ENCODE measurements around a stretch of chr6.

DNA sequence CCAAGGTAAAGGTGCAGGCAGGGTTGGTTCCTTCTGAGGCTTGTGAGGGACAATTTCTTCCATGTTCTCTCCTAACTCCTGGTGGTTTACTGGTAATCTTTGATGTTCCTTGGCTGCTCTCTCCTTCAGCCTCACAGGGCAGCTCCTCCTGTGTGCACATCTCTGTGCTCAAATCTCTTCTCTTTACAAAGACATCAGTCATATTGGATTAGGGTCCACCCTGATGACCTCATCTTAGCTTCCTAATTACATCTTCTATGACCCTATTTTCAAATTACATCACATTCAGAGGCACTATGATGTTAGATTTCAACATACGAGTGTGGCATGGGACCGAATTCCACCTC, 216.5 kb downstream of the MYLK4 start:
- RRBS, result no CpG with 5 or more reads among the region's 2 CpGs

DNA sequence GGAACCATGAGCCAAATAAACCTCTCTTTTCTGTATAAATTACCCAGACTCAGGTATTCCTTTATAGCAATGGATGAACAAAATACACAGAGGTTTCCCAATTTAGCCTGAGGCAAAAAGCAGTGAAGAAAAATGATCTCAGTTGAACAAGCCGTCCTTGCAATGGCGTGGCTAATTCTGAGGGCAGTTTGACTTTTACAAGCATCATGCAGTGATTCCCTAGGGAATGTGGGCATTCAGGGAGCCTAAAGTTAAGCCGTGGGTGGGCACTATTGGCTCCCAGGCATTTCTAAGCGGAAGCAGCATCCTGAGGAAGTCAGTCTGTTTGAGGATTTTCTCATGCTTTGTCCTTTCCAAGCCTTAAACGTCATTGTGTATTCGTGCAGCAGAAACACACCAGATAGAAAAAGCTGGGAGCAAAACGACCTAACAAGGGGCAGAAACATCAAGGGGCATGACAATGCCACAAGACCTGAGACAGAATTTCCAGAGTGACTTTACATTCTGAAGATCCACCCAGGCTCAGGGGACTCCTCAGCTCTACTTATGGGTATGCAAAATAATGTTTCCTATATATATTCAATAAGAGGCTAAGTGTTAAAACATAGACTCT, 133.8 kb downstream of the MYLK4 start:
- RRBS, result no CpG with 5 or more reads among the region's 7 CpGs

- RRBS, result no CpG with 5 or more reads among the region's 7 CpGs
These were observed 4.2 kb upstream of the WRNIP1 start for GRCh38 chr6:2760872-2761450.

- RRBS, result no CpG with 5 or more reads among the region's 7 CpGs
These were observed 1.8 kb downstream of the WRNIP1 start for GRCh38 chr6:2766887-2767507.

- RRBS, result no CpG with 5 or more reads among the region's 9 CpGs
These were observed 12.6 kb upstream of the SERPINB1 start for GRCh38 chr6:2854241-2854771.

- RRBS, result no CpG with 5 or more reads among the region's 3 CpGs
These were observed 25.2 kb downstream of the SERPINB9 start for GRCh38 chr6:2877779-2878488.

GRCh38 chr6:2890141-2890541, 13.0 kb downstream of the SERPINB9 start:
- RRBS, result no CpG with 5 or more reads among the region's 10 CpGs

GRCh38 chr6:2911156-2911627, 8.1 kb upstream of the SERPINB9 start:
- RRBS, result no CpG with 5 or more reads among the region's 5 CpGs

GRCh38 chr6:2931845-2932577, 28.9 kb upstream of the SERPINB9 start:
- RRBS, result no CpG with 5 or more reads among the region's 10 CpGs

DNA sequence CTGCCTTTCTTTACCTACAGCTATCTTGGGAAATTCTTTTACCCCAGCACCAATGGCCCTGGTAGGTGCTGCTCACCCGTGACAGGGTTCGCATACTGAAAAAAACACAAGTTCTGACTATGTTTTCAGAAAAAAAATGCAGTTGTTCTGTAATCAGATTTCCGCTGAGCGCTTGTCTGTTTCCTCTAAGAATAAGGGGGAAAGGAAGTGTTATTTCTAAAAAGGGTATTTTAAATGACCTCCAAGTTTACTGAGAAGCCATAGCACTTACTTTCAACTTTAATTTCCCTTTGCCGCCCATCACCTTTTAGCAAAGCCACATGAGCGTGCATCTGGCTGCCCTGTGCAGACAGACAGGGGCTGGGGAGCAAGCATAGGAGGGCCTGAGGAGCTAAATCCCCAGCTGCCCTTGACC, 28.1 kb downstream of the SERPINB6 start:
- RRBS, result no CpG with 5 or more reads among the region's 6 CpGs

- RRBS, result no CpG with 5 or more reads among the region's 15 CpGs
These were observed 4.9 kb downstream of the SERPINB6 start for GRCh38 chr6:2966359-2967065.

GRCh38 chr6:2980590-2980991, 9.2 kb upstream of the SERPINB6 start:
- RRBS, result no CpG with 5 or more reads among the region's 4 CpGs

- RRBS, result no CpG with 5 or more reads among the region's 9 CpGs
These were observed 1.4 kb upstream of the NQO2 start for GRCh38 chr6:2998252-2998717.

GRCh38 chr6:3025716-3026221, 26.1 kb downstream of the NQO2 start:
- RRBS, result no CpG with 5 or more reads among the region's 5 CpGs

- RRBS, result no CpG with 5 or more reads among the region's 4 CpGs
These were observed 11.2 kb downstream of the RIPK1 start for GRCh38 chr6:3079354-3080130.

GRCh38 chr6:3162009-3162473, 4.7 kb upstream of the TUBB2A start:
- RRBS, result no CpG with 5 or more reads among the region's 6 CpGs

DNA sequence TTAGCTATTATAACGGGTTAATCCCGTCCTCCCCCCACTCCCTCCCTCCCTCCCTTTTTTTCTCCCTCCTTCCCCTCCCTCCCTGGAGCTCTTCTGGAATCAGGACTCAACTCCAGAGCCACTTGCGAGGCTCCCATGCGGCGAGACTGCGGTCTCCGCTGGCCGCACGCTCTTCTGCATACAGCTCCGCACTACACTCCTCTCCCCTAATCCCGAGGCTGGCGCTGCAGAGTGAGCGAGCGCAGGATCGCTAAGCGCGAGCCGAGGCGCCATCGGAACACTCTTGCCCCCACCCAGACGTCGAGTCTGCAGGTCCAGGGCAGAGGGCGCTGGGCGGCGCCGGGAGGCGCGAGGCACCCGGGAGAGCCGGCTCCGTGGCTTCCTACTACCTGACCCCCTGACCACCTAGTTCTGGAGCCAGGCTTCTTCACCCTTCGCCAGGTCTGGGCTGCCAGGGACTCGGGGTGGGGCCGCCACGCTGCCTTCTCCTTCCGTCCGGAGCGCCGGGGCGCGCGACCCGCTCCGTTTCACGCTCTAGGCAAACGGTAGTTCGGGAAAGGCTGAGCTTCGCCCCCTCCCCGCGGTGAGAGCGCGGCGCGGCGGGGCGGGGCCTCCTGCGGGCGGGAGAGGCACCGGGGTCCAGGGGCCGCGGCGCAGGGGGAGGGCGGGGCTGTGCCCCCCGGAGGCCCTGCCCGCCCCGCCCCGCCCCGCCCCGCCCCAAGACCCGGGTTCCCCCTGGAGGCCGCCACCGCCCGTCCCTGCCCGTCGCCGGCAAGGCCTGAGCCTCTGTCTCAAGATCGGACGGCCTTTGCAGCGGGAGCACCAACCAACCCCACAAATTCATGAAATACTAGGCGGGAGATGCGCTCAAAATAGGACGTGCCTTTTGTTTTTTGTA, 5.4 kb upstream of the TUBB2A start:
- RRBS, result 2% methylated on average over 18 of the region's 82 CpGs

- RRBS, result no CpG with 5 or more reads among the region's 31 CpGs
These were observed 2.2 kb upstream of the TUBB2B start for GRCh38 chr6:3229556-3230226.

- RRBS, result no CpG with 5 or more reads among the region's 15 CpGs
These were observed 7.4 kb upstream of the PSMG4 start for GRCh38 chr6:3251374-3251784.

- RRBS, result no CpG with 5 or more reads among the region's 14 CpGs
These were observed 58.6 kb downstream of the PSMG4 start for GRCh38 chr6:3317217-3317785.